ENCODE measurements around a stretch of chr7.

- PRO-cap: no peak
- RAMPAGE, long total RNA, 2 experiments: no peak in any of the 2 experiments
Observed at GRCh38 chr7:4726038-4726457, 44.0 kb downstream of the FOXK1 start.

DNA sequence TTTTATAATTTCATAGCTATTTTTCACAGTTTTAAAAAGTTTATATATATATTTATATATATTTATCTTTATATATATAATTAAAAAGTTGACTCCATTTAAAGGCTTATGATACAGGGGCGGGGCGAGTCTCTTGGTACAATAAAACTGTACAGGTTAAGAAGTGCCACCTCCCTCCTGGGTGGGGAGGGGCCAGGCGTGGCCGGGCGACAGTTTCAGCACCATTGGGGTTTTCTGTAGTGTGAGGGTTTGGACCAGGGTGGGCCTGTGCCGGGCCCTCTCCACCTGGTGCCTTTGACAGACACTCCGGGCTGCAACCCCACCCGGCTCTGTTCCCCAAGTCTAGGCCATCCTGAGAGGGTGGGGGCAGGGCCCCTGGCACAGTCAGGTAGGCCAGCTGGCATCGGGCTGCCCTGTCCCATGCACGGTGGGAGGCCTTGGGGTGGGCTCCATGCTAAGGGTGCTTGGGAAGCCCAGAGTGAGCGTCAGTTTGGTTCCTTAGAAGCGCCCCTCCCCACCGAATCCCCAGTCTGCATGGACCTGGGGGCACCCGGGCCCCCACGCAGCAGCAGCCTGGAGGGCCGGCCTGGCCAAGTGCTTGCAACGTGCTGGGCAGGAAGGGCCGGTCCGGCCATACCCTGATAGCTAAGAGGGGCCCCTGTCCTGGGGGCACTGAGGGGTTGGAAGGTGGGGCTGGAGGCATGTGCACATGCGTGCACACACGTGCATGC lies 24.6 kb downstream of the SLC29A4 start:
- PRO-cap: no peak
- RAMPAGE, long total RNA, 2 experiments: start-site peak on the minus strand in 1 of 2 experiments, centred at position 537 of the sequence, 26 reads per replicate

GRCh38 chr7:5332364-5333084 lies 49.8 kb downstream of the SLC29A4 start:
- PRO-cap: no peak
- RAMPAGE, long total RNA, 2 experiments: no peak in any of the 2 experiments

DNA sequence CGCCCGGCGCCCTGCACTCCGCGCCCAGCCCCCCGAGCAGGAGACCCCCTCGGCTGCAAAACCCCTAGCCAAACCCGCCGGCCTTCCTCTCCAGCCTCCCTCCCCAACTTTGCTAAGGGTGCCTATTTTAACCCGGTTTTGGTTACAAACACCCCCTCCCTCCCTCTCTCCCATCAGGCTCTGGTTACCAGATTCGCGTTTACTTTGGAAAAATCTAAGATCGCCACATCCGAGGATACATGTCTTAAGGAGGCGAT lies 1.1 kb downstream of the TNRC18 start:
- PRO-cap: no peak
- RAMPAGE, long total RNA, 2 experiments: no peak in any of the 2 experiments

GRCh38 chr7:5431531-5432000 lies 7.9 kb upstream of the TNRC18 start:
- PRO-cap: no peak
- RAMPAGE, long total RNA, 2 experiments: no peak in any of the 2 experiments

GRCh38 chr7:5533899-5534610 lies 3.7 kb upstream of the ACTB start:
- PRO-cap: no peak
- RAMPAGE, long total RNA, 2 experiments: no peak in any of the 2 experiments

- PRO-cap: no peak
- RAMPAGE, long total RNA, 2 experiments: no peak in any of the 2 experiments
Observed at GRCh38 chr7:5581115-5581638, 11.4 kb upstream of the FSCN1 start.

DNA sequence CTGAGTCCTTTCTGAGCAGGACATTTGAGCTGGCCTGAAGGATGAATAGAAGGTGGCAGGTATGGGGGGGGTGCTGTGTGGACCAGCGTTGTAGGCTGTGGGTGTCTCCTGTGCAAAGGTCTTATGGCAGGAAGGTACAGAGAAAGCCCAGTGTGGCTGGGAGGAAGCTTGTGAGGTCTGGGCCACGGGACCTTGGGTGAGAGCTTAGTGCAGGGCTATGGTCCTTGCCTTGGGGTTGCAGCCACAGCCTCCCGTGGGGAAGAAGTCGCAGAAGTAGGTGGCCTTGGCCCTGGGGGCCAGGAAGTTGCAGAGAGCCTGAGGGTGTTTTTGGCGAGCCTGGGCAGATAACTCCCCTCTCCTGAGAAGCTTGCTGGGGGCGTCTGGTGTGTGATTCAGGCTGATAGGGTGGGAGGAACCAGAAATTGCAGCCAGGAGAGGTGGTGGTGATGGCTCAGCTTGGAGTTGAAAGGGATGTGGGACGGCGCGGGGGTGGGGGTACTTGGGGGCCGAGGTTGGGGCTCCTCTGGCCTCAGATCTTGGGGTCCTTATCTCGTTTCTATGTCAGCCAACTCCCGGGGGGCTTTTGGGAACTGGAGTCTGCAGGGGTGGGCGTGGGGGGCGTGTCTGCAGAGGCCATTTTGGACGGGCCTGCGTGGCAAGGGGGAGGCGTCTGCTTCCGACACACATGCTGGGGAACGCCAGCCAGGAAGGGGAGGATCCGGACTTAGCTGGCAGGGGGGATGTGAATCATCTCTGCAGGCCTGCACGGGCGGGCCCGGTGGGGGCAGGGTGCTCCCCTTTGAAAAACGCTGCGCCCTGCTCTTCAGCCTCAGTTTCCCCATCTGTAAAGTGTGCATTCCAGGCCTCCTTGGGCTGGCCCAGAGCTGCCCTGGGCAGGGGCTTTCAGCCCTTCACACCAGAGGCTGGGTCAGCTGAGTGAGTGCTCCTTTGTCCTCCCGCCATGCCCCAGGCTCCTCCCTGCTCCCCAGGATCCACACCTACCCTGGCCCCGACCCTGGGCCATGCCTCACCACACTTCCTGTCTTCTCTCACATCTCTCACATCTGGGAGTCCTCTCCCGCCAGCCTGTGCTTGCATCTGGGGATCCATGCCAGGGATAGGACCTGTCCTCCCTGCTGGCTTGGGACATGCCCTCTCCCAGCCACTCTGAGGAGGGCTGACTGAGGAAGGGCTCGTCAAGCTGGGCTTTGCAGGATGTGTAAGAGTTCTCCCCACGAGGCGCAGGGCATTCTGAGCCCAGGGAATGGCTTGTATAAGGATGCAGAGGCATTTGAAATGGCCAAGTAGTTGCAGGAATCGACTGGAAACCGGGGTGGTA lies 3.4 kb downstream of the FSCN1 start:
- PRO-cap: bidirectional peak, plus-strand start at position 756 of the sequence, minus-strand start at position 700 of the sequence
- RAMPAGE, long total RNA, 2 experiments: no peak in any of the 2 experiments

GRCh38 chr7:5631365-5632300 lies 39.0 kb downstream of the FSCN1 start:
- PRO-cap: no peak
- RAMPAGE, long total RNA, 2 experiments: no peak in any of the 2 experiments

GRCh38 chr7:5636285-5637521 lies 44.1 kb downstream of the FSCN1 start:
- PRO-cap: bidirectional peak, plus-strand start at chr7:5637241, minus-strand start at chr7:5637099
- RAMPAGE, long total RNA, 2 experiments: no peak in any of the 2 experiments

DNA sequence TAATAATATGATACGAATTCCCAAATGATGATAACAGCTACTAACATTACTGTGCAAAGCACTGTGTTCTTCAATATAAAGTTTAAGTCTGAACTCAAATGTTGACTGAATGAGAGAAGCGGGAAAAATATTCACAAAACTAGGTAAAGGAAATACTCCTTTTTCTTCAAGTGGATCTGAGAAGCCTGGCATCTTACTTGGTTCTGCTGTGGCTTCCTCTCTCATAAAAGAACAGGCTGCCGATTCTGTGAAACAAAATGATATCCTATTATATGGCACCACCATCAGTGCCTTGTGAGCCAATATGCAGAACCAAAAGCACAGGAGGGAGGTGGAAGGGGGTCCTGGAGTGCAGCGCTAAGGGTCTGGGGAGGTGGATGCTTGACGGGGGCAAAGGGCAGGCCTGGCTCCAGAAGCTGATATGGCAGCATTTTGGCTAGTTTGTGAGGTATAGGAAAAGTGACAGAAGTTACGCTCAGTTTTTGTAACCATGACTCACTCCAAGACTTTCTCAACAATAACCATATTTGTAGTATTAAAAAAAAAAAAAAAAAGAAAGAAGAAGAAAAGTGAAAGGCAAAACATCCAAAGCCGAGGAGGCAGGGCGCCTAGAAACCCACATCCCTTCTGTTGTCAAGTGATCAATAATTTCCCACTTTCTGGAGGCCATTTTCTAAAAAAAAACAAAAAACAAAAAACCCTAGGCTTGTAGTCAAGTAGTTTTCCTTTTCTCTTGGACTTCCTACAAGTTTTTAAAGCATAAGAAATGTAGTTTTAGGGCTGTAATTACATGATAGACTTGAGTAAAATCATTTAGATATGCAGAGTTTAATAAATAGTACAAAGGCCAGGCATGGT lies 92.4 kb downstream of the RNF216 start:
- PRO-cap: bidirectional peak, plus-strand start at position 588 of the sequence, minus-strand start at position 423 of the sequence
- RAMPAGE, long total RNA, 2 experiments: no peak in any of the 2 experiments

GRCh38 chr7:5690827-5691645 lies 90.4 kb downstream of the RNF216 start:
- PRO-cap: unidirectional peak, plus-strand start at chr7:5691062; bidirectional peak, plus-strand start at chr7:5691249, minus-strand start at chr7:5691166
- RAMPAGE, long total RNA, 2 experiments: no peak in any of the 2 experiments

- PRO-cap: no peak
- RAMPAGE, long total RNA, 2 experiments: no peak in any of the 2 experiments
Observed at GRCh38 chr7:5923561-5923891, 25.0 kb downstream of the CCZ1 start.

DNA sequence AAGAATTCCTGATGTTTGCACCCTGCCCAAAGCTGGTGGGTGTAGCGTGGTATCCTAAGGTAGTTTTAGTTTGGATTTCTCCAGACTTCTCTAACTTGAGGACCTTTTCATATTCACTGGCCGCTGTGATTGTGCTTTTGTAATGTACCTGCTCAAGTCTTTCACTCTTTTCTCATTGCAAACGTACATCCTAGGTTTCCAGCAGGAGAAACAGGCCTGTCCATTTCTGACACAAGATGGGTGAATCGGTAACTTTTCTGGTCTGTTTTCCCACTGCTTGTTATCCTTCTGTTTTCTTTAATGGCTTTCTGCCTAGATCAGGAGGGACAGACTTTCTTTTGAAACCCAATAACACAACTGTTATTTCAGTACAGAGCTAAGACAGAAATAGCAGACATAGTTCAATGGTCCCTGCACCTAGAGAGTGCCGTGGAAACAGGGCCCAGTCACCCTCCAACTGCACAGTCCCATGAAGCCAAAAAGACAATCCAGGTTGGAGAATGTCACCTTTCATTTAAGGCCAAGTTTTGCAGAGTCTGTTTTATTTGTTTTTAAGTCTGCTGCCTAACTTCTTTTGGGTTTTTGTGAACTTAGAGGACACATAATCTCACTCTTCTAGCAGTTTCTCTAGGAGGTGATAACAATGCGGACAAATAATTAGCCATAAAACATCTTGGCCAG lies 2.4 kb downstream of the AIMP2 start:
- PRO-cap: no peak
- RAMPAGE, long total RNA, 2 experiments: no peak in any of the 2 experiments

DNA sequence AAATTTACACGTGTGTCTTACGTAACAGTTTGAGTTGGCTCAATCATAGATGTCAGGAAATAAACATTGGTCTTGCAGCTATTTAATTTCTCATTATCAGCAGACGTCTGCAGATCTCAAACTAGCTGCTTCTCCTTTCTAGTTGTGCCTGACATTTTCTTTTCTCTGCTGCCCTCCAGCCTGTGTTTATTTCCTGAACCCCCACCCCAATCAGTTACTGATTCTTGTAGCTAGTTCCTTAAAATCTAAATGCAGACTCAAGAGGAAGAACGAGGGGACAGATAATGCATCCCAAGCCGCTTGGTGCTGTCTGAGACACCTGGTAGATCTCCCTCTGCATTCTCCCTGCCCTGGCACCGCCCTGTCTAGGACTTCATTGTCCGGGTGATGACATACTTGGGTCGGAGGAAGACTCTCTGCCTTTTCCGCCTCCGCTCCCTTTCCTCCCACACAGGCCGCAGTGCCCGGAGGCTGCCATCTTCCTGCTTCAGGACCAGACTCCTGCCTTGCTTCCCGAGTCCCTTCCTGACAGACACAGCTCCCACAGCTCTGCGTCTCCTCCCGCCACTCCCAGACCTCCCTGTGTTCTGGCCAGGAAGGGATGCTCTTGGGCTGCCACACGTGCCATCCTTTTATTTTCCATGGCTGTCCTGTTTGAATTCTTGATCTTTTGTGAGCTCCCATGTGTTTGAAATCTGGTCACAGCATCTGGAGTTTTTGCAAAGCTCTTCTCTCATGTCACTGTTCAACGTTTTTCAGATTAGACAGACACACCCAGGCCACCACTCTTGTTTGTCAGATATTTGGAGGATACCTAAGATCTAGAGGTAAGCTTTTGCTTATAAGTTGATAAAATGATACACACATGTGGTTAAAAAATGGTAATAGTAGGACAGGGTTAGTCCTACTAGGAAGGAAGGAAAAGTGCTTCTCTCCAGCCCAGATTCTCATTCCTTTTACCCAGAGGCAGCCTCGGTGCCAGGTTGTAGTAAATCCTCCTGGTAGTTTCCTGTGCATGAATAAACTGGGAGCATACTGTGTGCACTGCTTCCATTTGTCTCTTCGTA lies 35.0 kb downstream of the USP42 start:
- PRO-cap: no peak
- RAMPAGE, long total RNA, 2 experiments: no peak in any of the 2 experiments

DNA sequence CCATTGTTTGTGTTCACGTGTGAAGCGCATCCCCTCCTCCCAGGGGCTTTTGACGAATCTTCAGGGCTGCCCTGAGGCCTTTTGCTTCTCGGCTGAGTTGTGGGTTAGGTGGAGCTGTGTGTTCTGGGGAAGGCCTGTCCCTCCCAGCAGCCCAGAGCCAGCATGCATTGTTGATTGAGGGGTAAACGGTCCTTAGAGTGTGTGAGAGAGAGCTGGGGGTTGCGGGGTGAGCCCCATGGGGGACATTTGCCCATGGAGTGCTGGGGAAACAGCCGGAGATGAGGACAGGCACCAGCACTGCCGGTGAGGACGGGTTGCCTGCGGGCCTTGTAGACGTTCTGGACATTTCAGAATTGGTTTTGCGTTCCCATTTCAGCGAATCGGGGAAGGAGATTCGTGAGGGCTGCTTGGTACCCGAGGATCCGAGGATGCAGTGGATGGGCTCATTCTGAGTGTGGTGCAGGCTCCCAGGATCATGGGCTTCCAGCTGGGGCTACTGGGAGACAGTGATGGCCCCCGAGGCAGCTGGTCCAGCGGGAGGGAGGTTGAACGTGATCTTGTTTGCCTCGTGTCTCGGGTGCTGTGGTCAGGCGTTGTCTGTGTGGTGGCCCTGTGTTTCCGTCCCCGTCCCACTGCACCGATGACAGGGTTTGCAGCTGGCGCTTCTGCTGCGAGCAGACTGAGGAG lies 53.7 kb downstream of the USP42 start:
- PRO-cap: no peak
- RAMPAGE, long total RNA, 2 experiments: no peak in any of the 2 experiments

GRCh38 chr7:6247171-6247783 lies 25.1 kb downstream of the CYTH3 start:
- PRO-cap: no peak
- RAMPAGE, long total RNA, 2 experiments: no peak in any of the 2 experiments

DNA sequence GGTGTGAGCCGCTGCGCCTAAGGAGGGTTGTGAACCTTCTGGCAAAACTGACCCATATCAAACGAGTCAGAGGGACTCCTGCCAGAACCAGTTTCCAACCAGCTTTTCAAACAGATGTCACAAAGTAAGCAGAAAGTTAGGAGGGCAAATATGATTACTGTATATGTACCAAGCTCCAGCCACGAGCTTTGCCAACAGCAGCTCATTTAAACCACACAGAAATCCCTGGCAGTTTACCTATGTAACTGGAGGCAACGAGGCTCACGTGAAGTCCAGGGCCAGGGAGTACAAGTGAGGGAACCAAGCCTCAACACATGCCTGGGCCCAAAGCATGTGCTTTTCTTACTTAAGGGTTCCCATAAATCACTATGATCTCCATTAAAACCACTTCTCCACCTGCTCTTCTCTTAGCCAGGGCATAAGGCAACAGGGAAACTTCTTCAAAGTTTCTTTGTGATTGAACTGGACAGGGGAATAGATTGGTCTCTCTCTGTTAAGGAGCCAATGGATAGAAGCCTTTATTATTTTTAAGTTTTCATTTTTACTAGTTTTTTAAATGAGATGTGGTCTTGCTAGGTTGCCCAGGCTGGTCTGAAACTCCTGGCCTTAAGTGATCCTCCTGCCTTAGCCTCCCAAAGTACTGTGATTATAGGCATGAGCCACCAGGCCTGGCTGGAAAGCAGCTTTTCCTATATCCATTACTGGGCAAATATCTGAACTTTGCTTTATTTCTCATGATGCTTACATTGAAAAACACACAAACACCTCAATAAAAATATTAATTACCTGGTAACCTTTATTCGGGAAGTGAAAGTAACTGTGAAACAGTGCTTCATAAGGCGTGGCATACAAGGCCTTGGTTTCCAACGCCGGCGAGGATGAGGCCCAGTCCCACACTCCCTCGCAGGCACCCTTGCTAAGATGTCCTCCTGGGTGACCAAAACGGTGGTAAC lies 12.8 kb upstream of the DAGLB start:
- PRO-cap: no peak
- RAMPAGE, long total RNA, 2 experiments: no peak in any of the 2 experiments

DNA sequence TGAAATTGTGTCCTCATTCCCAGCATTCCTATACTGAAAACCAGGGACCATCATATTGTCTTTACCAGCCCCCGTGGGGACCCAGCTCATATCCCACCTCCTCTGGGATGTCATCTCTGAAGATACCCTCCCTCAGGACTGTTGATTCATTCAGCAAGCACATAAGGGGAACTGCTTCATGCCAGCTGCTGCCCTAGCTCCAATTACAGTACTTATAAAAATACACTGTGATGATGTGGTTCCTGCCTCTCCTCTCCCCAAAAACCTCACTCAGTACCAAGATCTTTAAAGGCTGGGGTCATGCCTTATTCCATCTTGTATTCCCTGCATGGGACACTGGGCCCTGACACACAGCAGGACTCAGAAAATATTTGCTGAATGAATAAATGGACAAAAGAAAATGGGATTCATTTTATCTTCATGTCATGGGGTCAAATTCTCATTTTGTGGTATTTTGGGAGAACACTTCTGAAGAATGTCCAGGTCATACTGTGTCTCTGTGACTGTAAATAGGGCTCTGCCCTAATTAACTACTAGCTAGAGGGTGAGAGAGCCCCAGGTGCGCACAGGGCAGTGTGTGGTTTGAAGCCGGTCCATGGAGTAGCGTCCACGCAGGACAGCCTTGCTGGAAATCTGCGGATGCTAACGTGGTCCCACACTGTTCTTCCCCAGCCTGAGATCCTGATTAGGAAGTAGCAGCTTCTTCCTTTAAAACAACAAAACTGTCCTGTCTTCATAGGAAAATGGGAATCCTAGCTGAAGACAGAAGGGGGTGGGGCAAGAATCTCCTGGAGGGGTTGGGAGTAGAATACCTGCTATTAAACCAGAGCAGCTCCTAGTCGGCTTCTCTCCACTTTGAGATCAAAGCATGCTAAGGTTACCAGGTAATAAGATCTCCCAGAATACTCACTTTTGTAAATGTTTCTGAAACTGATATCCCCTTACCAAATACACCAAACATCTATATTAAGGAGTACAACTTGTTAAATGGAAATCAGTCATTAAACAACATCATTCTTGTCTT lies 7.0 kb downstream of the KDELR2 start:
- PRO-cap: no peak
- RAMPAGE, long total RNA, 2 experiments: no peak in any of the 2 experiments

- PRO-cap: no peak
- RAMPAGE, long total RNA, 2 experiments: no peak in any of the 2 experiments
Observed at GRCh38 chr7:6697182-6697977, 9.4 kb downstream of the ZNF12 start.